Measurements from ENCODE around the gene FAM107B.

- RRBS, result no CpG with 5 or more reads among the region's 11 CpGs
These were observed 265.3 kb downstream of the CAMK1D start for GRCh38 chr10:12614456-12615152.

DNA sequence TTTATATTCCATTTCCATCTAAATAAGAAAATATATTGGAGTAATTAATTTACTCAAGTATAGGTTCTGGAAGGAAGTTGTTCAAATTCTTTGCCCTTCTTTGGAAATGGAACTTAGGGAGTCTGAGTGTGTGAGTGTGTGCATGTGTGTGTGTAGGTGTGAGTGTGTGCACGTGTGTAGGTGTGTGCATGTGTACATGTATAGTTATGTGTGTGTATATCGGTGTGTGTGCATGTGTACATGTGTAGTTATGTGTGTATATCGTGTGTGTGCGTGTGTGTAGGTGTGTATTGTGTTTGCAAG, 265.9 kb downstream of the CAMK1D start:
- RRBS, result no CpG with 5 or more reads among the region's 4 CpGs

- RRBS, result no CpG with 5 or more reads among the region's 14 CpGs
These were observed 171.3 kb downstream of the CCDC3 start for GRCh38 chr10:12830053-12830849.

- RRBS, result no CpG with 5 or more reads among the region's 10 CpGs
These were observed 156.5 kb downstream of the CCDC3 start for GRCh38 chr10:12844902-12845429.

GRCh38 chr10:13120785-13121404, 20.9 kb downstream of the OPTN start:
- RRBS, result no CpG with 5 or more reads among the region's 9 CpGs

- RRBS, result no CpG with 5 or more reads among the region's 13 CpGs
These were observed 28.3 kb downstream of the PHYH start for GRCh38 chr10:13271475-13272080.

GRCh38 chr10:13686227-13686729, 99.5 kb downstream of the PRPF18 start:
- RRBS, result no CpG with 5 or more reads among the region's 9 CpGs

DNA sequence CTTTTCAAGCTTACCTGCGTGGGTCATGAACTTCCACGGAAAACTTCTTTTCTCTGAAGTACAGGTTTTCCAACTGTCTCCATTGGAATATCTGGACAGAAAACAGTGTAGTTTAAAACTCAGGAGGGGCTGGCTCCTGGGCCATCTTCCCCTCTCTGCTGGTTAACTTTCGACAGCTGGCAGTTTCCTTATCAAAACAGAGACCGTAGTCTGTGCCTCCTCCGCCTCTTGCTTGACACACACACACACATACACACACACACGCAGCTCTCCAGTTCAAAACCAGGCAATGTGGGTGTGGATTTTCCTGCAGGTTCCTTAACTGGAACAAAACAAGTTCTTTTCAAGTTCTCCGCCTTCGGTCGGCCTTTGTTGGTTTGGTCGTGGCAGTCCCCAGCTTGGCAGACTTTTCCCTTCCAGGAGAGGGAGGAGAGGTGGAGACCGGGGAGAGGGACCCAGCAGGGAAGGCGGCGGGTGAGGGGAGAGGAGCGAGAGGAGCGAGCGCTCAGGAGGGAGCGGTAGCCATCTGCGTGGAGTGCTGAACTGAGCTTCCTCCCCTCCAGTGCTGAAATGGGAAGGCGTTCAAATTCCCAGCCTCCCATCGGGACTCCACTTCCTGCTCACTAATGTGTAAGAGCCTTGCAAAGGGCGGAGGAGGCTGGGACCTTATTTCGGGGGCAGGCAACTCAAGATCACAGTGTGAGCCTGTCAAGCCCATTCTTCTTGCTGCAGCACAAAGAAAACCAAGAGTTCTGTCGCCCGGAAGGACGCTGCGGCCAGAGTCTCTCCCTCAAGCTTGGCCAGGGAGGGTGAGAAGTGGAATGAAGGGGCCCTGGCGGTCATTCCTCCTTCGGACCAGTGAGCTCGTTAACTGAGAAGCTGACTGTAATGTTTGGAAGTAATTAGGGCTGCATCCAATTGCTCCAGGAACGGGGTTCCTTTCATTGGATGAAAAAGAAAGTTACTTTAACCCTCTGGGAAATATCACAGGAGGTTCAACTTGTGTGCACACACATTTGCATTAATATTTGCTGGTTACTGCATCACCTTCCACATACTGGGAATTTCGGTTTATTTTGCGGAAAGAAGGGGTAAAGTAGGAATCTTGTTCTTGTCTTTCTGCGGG, 120.6 kb downstream of the PRPF18 start:
- RRBS, result no CpG with 5 or more reads among the region's 33 CpGs

- RRBS, result no CpG with 5 or more reads among the region's 6 CpGs
These were observed 126.2 kb downstream of the PRPF18 start for GRCh38 chr10:13712727-13713519.

DNA sequence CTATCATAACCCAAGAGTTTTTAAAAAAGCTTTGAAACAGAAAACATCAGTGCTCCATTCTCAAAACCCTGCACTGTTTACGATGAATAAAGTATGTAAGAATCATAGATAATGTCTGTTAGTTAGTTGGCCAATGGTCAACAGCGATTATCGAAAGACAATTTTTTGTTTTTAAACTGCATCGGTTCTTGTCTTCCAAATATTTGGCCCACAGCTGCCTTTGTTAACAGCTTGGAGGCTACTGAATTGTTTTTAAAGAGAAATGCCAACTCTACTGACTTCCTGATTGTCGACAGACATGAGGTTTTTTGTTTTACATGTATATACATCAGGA, 170.2 kb downstream of the PRPF18 start:
- RRBS, result no CpG with 5 or more reads among the region's 5 CpGs

- RRBS, result no CpG with 5 or more reads among the region's 7 CpGs
These were observed 267.1 kb downstream of the PRPF18 start for GRCh38 chr10:13853794-13854284.

- RRBS, result 95% methylated on average over 4 of the region's 15 CpGs
These were observed 285.1 kb downstream of the PRPF18 start for GRCh38 chr10:13871793-13872391.

GRCh38 chr10:14520341-14521471, 190.0 kb upstream of the FRMD4A start:
- RRBS, result no CpG with 5 or more reads among the region's 11 CpGs

- RRBS, result no CpG with 5 or more reads among the region's 6 CpGs
These were observed 220.4 kb downstream of the FAM107B start for GRCh38 chr10:14553992-14555005.

- RRBS, result no CpG with 5 or more reads among the region's 8 CpGs
These were observed 200.2 kb downstream of the FAM107B start for GRCh38 chr10:14574221-14575077.

DNA sequence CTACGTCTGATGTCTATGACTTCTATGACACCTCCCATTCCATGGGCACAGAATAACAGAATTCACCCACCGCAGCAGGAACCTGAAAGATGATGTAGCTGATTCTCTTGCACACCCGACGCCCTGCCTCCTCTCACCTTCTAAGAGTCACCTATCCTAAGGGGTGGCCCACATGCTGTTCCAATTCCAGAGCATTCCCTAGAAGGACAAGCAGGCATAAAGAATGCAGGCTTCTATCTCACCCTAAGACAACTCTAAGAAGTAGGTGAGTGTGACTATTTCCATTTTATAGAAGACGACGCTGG, 178.1 kb downstream of the FAM107B start:
- RRBS, result no CpG with 5 or more reads among the region's 6 CpGs

DNA sequence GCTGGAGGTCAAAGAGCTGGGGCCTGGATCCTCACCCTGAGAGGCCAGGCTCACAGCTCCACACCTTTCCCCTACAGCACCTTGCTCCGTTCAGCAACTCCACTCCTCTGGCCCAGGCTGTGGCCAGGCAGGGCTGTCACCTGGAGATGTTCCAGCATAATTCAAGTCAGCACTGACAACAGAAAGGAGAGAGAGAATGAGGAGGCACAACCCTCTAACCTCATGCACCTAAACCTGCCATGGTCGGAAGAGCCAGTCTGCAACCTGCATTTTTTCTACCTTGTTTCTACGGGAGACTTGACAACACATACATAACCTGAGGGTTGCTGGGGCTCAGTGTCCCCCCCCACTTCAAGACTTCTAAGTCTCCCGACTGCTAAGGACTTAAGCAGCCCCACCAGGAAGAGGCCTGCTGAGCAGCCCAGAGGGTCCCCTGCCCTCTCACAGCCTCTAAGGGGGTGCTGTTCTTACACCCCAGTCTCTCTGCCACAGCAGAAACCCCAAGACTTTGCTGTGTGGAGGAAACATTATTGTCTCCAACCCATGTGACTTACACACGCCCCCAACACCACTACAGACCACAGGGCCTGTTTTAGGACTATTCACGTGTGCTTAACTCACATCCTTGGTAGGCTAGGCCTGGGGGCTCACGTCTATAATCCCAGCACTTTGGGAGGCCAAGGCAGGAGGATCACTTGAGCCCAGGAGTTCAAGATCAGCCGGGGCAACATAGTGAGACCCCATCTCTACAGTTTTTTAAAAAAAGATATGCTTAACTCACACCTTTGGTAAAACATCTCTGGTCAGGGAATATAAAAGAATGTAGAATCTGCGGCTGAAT, 175.6 kb downstream of the FAM107B start:
- RRBS, result no CpG with 5 or more reads among the region's 9 CpGs

GRCh38 chr10:14601771-14602878, 172.6 kb downstream of the FAM107B start:
- RRBS, result no CpG with 5 or more reads among the region's 16 CpGs

DNA sequence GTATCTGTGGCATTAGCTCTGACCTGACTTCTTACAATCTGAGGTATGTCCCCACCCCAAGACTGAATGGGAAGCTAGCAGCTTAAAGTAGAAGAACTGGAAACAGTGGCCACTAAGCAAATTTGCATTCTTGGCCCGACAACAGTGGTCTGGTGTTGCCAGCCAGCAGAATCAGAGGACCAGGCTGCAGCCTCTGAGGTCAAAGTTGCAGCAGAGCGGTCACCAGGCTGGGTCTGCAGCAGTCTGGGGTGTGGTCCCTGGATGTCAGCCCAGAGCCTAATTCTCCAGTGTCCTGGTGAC, 26.3 kb downstream of the FAM107B start:
- RRBS, result no CpG with 5 or more reads among the region's 2 CpGs

GRCh38 chr10:14774711-14775085, at the start of gene FAM107B:
TSS of gene FAM107B (minus strand) at chr10:14774897.
- RRBS, result no CpG with 5 or more reads among the region's 8 CpGs

All from PFSK-1 (cell line).